ENCODE data around the gene TMEM82.

DNA sequence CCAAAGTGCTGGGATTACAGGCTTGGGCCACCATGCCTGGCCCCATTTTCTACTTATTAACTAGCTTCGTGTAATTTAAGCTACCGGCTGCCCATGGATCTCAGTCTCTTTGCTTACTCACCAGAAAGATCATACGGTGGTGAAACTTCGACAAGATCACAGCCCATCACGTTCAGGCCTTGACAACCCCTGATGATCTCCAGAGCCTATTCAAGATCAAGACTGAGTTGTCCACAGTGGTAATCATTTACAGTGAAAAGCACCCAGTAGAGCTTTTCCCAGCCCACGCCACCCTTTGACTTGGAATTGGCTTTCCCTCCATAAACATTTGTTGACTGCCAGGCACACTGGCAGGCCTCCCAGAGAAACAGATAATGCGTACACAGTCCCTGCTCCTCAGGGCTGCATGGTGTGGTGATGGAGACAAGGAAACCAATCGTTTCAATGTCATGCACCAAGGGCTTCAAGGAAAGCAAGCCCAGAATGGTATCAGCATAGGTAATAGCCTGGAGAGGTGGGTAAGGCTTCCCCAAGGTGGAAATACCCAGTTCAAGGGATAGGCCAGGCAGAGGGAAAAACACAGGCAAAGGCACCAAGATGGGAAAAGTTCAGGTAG, 10.1 kb downstream of the AGMAT start:
- RRBS, 2 experiments, result no CpG with 5 or more reads among the region's 8 CpGs

DNA sequence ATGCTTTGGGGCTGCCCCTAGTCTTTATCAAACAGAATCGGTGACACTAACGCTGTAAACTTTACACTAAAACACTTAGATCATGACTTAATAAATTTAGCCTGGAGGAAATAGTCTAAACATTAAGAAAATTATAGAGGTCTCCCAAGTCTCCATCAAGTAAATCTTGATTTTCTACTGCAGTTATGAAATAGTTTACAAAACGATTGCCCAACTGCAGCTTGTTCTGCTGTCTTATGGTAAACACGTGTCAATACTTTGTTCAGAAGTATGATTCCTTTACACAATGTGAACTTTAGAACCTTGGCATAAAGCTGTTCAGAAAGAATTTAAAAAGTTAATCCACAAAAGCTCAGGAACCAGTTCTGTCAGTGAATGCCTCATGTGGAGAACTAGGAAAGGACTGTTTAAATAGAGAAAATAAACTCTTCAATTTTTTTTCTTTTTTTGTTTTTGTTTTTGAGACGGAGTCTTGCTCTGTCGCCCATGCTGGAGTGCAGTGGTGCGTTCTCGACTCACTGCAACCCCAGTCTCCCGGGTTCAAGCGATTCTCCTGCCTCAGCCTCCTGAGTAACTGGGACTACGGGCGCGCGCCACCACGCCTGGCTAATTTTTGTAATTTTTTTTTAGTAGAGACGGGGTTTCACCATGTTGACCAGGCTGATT, 1.6 kb downstream of the DDI2 start:
- RRBS, 2 experiments, result no CpG with 5 or more reads among the region's 16 CpGs

DNA sequence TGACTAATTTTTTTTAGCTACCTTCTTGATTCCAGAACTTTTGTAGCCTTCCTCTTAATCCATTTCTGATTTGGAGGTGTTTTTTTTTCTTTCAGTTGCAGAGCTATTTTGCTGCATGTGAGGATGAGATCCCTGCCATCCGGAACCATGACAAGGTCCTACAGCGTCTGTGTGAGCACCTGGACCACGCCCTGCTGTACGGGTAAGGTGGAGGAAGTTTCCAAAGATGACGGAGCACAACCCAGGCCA, 20.0 kb upstream of the SLC25A34 start:
- RRBS, 2 experiments, result no CpG with 5 or more reads among the region's 5 CpGs

- RRBS, 2 experiments, result no CpG with 5 or more reads among the region's 10 CpGs
These were observed 816 bp downstream of the SLC25A34 start for GRCh38 chr1:15736822-15737326.

- RRBS, 2 experiments, result no CpG with 5 or more reads among the region's 18 CpGs
These were observed at the start of gene TMEM82 for GRCh38 chr1:15742251-15742881. Gene TMEM82 (plus strand): TSS chr1:15742499.

GRCh38 chr1:15785685-15786211, 21.7 kb downstream of the UQCRHL start:
- RRBS, 2 experiments, result 85% methylated on average over 4 of the region's 9 CpGs

DNA sequence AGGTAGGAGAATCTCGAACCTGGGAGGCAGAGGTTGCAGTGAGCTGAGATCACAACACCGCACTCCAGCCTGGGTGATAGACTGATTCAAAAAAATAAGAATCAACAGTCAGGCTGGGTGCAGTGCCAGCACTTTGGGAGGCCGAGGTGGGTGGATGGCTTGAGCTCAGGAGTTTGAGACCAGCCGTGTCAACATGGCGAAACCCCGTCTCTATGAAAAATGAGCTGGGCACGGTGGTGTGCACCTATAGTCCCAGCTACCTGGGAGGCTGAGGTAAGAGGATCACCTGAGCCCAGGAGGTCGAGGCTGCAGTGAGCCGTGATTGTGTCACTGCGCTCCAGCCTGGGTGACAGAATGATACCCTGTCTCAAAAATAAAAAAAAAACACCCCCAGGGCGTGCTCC, 20.4 kb downstream of the UQCRHL start:
- RRBS, 2 experiments, result no CpG with 5 or more reads among the region's 11 CpGs

GRCh38 chr1:15852149-15852409, 4.6 kb downstream of the SPEN start:
- RRBS, 2 experiments, result no CpG with 5 or more reads among the region's 3 CpGs

- RRBS, 2 experiments, result no CpG with 5 or more reads among the region's 8 CpGs
These were observed 35.3 kb downstream of the ZBTB17 start for GRCh38 chr1:15940320-15941261.

DNA sequence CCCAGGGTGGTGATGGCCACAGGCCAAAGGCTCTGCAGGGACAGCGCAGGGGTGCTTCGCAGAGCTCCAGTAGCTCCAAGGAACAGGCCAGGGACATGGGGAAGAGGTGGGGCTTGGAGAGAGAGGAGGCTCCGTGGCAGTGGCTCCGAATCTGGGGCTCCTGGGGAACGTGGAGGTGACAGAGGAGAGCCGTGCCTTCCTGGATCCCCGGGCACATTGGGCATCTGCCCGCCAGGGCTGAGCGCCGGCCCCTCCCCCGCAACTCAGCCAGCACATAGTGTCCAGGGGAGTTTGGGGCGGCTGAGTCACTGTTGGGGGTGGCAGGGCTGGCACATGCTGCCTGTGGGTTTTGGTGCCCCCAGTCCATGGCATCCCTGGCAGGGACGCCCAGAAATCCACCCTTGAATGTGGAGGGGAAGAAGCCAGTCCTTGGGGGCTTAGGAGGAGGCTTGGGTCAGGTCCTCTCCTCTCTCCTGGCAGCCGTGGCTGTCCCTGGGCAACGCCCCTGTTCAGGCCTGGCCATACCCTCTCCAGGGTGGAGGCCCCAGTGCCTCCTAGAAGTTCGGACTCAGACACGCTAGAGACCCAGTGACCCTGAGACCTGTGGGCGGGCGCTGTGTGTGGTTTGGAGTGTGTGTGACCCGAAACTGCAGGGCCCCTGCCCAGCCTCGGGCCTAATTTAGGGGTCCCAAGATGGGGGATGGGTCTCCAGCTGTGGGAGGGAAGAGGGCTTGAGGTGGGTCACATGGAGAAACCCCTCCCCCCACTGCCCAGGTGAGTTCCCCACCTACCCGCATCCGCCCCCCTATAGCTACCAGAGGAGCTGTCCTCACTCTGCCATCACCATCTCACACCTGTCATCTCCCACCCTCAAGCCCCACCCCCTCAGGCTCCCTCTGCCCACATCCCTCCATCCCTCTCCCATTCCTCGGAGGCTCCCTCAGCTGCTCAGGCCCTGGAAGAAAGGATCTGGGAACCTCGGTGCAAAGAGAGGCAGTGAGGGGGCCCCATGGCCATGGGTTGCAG, 1.6 kb downstream of the HSPB7 start:
- RRBS, 2 experiments, result no CpG with 5 or more reads among the region's 25 CpGs

GRCh38 chr1:16020096-16020878, 1.5 kb upstream of the CLCNKA start:
- RRBS, 2 experiments, result no CpG with 5 or more reads among the region's 6 CpGs

DNA sequence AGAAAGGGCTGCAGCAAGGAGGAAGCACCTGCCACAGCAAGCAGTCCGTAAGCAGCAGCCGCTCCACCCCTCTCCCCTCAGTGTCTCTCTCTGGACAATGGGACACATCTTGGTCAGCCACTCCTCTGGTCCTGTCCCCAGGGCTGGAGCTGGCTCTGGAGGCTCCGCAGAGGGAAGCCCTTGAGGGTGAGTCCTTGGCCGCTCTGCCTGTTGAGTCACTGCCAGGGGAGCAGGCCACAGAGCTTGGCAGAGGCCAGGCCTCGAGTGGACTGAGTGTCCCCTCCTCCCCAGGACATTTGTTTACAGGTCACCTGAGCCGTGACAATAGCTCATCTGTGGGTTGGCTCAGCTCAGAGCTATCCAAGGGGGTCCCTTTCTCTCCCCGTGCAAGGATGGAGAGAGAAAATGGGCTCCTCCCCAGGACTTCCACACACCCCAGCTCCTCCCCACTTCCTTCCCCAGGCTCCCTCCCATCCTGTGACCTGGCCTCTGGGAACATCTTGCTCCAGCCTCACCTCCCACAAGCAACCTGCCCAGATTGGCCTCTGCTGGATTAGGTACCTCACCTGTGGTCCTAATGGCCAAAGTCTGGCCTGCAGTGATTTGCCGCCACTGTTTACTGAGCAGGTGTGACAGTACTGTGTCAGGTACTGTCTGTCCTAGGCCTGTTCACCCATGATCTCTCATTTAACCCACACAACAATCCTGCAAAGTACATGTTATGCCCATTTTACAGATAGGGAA, 4.9 kb downstream of the FAM131C start:
- RRBS, 2 experiments, result no CpG with 5 or more reads among the region's 8 CpGs

DNA sequence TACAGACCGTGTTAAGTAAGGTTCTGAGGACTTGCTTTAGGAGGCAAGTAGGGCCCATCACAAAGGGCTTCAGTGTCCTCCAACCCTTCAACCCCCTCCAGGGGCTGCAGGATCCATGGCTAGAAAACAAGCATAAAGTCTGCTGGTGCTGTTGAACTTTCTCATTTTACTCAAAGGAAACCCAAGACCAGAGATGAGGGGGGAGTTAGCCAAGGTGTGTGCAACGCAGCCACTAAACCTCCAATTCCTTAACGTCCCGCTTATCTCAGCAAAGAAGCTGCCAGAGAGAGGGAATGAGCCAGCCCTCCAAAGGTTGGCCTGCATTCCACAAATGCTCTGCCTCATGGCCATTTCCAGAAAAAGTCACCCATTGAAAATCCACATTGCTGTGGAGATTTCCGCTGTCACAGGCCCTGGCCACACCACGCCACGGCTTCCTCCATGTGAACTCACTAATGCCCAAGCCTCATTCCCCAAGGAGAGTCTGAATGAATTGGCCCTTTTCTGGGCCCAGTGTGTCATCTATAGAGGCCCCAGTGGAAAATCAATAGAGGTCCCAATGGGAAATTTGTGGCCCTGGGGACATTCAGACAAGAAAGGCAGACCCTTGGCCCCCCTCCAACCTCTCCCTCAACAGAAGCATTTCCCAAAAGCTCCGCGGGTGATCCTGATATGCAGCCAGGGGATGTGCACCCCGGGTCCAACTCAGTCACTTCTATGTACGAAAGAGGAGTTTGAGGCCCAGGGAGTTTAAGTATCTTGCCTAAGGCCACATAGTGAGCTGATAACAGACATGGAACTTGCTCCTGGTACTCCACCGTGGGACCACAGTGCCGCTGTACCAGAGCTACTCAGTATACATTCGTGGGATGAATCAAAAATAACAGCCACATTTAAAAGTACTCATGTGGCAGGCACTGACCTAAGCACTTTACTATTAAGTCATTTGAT, 8.9 kb downstream of the EPHA2 start:
- RRBS, 2 experiments, result no CpG with 5 or more reads among the region's 14 CpGs

GRCh38 chr1:16206662-16207361, 5.6 kb downstream of the ARHGEF19 start:
- RRBS, 2 experiments, result 2 to 3% methylated on average over 11 of the region's 77 CpGs

- RRBS, 2 experiments, result no CpG with 5 or more reads among the region's 24 CpGs
These were observed 8.6 kb downstream of the CPLANE2 start for GRCh38 chr1:16228252-16228912.

DNA sequence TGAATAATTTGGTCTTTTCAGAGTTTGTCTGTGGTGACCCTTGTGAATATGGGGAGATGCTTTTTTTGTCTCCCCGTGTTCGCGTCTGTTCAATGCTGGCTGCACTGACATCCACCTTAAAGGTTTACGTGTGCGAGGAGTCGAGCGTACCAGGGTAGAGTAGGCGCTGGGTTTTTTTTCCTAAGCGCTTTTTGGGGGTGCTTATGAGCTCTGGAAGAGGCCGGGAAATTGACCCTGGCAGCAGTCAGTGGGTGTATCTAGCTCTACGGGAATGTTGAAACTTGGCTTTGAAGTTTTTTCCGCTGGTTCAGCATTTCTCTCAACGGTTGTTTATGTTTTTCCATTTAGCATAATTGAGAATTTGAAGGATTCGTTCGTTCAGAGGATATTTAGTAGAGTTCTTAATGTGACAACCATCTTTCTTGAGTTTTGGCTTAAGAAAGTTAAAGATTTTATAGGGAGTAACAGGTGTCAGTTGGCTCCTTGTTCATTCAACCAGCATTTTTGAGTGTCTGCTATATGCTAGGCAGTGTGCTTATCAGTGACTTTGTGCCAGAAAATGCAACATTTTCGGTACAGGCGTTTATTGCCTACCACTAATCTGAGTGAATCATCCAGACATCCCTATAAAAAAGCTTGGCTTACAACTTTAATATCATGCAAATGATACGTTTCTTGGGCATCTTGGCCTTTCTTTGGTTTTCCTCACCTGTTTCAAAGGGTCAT, 1.3 kb downstream of the SZRD1 start:
- RRBS, 2 experiments, result no CpG with 5 or more reads among the region's 18 CpGs

- RRBS, 2 experiments, result no CpG with 5 or more reads among the region's 5 CpGs
These were observed 20.1 kb downstream of the SZRD1 start for GRCh38 chr1:16387146-16387496.

DNA sequence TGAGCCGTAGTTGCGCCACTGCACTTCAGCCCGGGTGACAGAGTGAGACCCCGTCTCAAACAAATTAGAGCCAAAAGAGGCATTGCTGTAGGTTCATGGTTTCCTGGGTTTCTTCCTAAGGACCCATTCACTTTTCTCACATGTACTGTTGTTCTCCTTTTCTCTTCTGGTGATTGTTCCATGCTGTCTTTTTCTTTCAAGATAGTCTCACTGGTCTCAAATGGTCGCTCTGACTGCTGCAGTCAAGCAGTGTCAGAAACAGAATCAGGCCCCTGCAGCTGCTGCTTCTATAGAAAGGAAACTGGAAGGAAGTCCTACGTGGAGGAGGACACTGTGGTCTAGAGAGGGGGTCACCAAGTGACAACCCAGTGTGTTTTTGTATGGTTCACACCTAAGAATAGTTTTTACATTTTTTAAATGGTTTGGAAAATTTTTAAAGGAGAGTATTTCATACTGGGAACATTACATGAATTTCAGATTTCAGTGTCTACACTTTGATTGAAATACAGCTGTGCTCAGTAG, 2.4 kb downstream of the NECAP2 start:
- RRBS, 2 experiments, result no CpG with 5 or more reads among the region's 6 CpGs

GRCh38 chr1:16443387-16443787, 2.9 kb downstream of the NECAP2 start:
- RRBS, 2 experiments, result 67 to 91% methylated on average over 3 of the region's 7 CpGs

- RRBS, 2 experiments, result no CpG with 5 or more reads among the region's 22 CpGs
These were observed 176.6 kb downstream of the NECAP2 start for GRCh38 chr1:16616836-16617805.